ENCODE measurements around a stretch of chr1.

DNA sequence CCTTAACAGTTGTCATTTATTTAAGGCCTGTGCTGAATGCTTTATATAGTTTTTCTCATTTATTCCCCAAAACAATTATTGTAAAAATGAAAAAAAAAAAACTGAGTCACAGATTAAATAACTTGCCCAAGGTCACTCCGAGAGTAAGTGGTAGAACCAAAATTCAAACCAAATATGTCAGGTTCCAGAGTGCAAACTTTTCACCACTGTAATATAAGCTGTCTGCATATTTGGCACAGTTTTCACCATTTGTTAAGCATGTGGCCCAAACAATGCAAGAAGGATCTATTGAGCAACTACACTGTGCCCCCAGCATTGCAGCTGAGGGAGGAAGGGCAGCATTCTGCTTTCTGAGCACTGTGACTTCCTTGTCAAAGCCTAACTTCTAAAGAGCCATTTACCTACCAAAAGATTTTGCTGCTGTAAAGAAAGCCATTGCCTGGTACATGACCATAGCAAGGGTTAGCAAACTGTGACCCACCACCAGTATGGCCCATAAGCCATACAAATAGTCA, 133.5 kb downstream of the SYT2 start:
- RRBS, result no CpG with 5 or more reads among the region's 1 CpG
CAGE:
- cytosol, long polyA plus RNA, result no peak
- long polyA plus RNA, result no peak
- nucleus, long polyA plus RNA, result no peak

DNA sequence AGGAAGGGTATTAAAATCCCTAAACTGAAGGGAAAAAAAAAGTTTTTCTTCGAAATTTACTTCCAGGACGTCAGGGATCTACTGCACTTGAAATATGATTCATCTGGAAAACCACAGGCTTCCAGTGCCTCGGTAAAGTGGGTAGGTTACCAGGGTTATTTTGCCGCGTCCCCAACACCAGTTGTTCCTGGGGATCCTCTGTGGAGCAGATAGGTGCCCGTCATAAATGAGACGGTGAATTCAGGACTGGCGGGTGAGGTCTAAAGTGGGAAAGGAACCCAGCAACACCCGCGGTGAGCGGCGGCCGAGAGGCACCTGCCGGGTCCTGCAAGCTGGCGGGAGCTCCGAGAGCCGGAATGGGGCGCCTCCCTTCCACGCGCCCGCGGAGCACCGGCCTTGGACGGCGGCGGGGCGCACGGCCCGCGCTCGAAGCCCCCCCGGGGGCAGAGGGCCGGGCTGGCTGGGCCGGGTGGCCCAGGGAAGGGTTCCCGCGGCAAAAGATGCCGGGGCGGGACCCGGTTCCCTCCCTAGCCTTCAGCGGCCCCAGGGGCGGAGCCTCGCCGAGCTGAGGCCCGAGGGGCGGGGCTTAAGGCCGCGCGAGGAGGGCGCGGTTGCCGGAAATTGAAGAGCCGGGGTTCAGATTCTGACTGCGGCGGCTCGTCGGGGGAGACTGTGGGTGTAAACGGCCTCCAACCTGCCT, 532 bp downstream of the RABIF start:
- RRBS, result under 1% methylated on average over 32 of the region's 57 CpGs
CAGE:
- cytosol, long polyA plus RNA, result no peak
- long polyA plus RNA, result no peak
- nucleus, long polyA plus RNA, result no peak

DNA sequence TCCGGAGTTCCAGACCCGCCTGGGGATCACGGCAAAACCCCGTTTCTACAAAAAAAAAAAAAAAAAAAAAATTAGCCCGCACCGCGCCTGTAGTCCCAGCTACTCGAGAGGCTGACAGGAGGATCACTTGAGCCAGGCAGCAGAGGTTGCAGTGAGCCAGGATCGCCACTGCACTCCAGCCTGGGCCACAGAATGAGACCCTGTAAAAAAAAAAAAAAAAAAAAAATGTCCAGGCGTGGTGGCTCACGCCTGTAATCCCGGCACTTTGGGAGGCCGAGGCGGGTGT, 380 bp upstream of the KLHL12 start:
- RRBS, result no CpG with 5 or more reads among the region's 14 CpGs
CAGE:
- cytosol, long polyA plus RNA, result no peak
- long polyA plus RNA, result no peak
- nucleus, long polyA plus RNA, result no peak

DNA sequence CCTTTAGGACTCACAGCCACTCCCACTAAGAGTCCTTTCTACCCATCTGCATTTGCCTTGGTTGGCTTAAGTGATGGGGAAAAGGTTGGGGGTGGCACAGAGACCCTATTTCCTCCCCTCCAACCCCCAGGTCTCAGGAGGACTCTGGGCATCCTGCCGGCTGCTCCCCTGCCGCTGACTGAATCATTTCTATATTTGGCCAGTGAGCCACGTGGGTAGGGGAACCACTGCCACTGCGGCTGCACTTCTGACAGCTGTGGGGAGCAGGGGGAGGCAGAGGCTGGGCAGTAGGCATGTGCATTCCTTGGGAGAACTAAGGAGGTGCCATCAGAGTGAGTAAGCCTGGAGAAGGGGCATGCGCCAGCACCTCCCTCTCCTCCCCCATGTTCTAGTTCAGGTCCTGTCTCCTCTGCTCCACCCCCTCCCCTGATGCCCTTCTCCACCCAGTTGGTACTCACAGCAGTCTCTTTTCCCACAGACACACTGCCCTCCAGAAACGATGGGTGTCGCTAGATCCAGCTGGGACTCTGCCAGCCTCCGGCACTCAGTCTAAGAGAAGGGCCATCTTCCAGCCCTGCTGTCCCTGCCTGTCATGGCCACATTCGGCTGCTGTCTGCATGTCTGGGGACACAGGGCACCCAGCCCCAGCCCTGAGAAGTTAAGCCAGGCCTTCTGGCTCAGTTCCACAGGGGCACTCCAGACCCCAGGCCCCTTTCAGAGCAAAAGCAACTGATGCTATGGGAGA, 12.0 kb downstream of the PPFIA4 start:
- RRBS, result no CpG with 5 or more reads among the region's 9 CpGs
CAGE:
- cytosol, long polyA plus RNA, result no peak
- long polyA plus RNA, result no peak
- nucleus, long polyA plus RNA, result no peak

DNA sequence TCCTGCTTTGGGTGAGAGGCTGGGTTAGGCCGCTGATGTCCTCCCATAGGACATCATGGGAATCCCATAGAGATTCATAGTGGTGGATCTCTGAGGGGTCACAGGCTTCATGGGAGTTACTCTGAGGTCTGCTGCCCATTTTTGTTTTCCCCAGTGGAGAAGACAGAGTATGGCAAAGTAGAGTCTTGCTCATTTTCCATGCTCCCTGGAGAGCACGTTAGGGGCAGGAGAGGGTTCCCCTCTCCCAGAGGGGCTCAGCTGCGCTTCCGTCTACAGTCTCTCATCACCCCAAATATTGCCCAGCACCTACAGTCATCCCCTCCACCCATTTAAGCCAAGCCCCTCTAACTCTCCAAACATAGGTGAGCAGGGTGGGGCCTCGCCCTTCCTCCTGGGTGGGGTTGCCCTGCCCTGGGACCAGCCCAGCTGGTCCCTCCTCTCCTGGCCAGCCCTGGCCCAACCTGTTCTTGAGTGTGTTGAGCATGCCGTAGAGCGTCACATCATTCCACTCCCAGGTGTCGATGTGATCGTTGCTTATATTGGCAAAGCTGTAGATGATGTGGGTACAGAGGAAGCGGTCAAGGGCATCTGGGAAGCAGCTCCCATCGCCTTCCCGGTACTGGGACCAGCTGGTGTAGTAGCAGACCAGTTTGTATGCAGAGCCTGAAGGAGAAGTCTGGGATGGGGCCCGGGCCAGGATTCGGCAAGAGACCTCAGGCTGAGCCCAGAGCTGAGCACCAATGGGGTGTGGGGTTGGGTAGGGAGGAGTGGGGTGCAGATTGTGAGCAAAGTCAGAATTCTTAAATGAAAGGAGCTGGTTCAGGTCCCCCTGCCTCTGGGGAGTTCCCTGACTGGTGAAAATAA, 1.5 kb downstream of the CHI3L1 start:
- RRBS, result 77% methylated on average over 2 of the region's 14 CpGs
CAGE:
- cytosol, long polyA plus RNA, result no peak
- long polyA plus RNA, result no peak
- nucleus, long polyA plus RNA, result no peak

DNA sequence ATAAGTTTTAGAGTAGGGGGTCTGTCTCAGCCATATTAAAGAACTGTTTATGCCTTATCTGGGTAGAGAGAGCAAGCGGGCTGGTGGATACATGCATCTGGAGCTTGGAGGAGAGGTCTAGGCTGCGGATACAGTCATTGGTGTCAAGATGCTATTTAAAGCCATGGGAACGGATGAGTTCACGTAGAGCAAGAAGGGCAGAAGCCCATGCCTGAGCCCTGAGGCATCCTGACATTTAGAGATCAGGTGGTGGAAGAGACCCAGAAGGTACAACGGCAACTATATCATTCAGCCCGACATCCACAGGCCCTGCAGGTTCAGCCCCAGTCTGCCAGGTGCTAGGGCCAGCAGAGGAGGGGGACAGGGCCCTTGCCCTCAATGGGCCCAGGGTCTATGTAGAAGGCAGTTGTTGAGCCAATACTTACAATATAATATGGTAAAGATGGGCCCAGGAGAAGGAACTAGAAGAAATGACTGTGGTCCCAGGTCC, 15.1 kb upstream of the CHI3L1 start:
- RRBS, result no CpG with 5 or more reads among the region's 6 CpGs
CAGE:
- cytosol, long polyA plus RNA, result no peak
- long polyA plus RNA, result no peak
- nucleus, long polyA plus RNA, result no peak

DNA sequence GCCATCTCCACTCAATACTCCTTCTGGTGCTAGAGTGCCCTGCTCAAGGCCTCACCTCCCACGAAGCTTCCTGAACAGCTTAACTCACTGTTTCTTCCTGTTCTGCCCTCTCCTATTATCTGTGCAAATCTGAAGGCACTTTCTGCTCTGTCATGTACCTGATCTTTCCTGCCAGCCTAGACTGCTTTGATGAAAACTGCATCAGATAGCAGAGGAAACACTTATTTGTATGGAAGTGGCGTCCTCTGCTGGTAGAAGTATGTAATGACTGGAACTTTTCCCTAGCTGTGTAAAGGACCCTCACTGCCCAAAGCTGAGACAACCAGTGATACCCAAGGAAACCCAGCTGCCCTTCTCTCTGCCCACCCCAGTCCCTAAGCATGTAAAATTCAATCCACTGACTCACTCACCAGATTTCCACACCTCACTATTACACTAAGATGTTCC, 36.3 kb upstream of the BTG2 start:
- RRBS, result no CpG with 5 or more reads among the region's 2 CpGs
CAGE:
- cytosol, long polyA plus RNA, result no peak
- long polyA plus RNA, result no peak
- nucleus, long polyA plus RNA, result no peak

GRCh38 chr1:203307593-203308371, 2.5 kb downstream of the BTG2 start:
- RRBS, result no CpG with 5 or more reads among the region's 3 CpGs
CAGE:
- cytosol, long polyA plus RNA, result no peak
- long polyA plus RNA, result no peak
- nucleus, long polyA plus RNA, result no peak

DNA sequence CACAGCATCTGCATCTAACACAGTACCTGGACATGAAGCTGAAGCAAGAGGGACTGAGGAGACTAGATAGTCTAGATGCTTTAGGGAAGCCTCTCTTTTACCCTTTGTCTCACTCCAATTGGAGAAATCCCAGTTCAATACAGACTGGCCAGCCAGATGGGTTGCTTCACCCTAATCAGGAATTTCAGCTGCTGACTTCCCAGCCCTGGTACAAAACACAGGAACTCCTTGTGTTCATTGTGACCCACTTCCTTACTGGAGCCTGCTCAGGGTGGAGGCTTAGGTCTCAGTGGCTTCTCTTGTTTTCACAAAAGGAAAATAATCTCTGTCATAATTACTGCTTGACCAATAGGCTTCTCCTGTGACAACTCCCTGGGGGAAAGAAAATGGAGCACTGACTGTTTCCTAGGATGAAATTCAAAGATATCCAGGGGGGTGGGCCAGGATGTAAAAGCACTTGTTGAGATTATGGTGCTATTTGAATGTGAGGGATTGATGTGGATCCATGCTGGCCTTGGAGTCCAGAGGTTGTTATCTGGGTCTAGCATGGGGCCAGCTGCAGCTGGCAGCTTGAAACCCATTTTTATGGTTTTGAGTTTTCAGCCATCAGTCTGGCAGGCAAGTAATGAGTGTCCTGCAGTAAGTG, 17.5 kb downstream of the BTG2 start:
CAGE:
- cytosol, long polyA plus RNA, result no peak
- long polyA plus RNA, result no peak
- nucleus, long polyA plus RNA, result no peak

GRCh38 chr1:203372734-203373078, 21.8 kb upstream of the FMOD start:
- RRBS, result no CpG with 5 or more reads among the region's 3 CpGs
CAGE:
- cytosol, long polyA plus RNA, result no peak
- long polyA plus RNA, result no peak
- nucleus, long polyA plus RNA, result no peak

- RRBS, result 29% methylated on average over 3 of the region's 14 CpGs
CAGE:
- cytosol, long polyA plus RNA, result no peak
- long polyA plus RNA, result no peak
- nucleus, long polyA plus RNA, result no peak
These were observed 32.8 kb upstream of the PRELP start for GRCh38 chr1:203442403-203443516.

- RRBS, result 94% methylated on average over 1 of the region's 7 CpGs
CAGE:
- cytosol, long polyA plus RNA, result no peak
- long polyA plus RNA, result no peak
- nucleus, long polyA plus RNA, result no peak
These were observed 17.8 kb downstream of the OPTC start for GRCh38 chr1:203511587-203512264.

DNA sequence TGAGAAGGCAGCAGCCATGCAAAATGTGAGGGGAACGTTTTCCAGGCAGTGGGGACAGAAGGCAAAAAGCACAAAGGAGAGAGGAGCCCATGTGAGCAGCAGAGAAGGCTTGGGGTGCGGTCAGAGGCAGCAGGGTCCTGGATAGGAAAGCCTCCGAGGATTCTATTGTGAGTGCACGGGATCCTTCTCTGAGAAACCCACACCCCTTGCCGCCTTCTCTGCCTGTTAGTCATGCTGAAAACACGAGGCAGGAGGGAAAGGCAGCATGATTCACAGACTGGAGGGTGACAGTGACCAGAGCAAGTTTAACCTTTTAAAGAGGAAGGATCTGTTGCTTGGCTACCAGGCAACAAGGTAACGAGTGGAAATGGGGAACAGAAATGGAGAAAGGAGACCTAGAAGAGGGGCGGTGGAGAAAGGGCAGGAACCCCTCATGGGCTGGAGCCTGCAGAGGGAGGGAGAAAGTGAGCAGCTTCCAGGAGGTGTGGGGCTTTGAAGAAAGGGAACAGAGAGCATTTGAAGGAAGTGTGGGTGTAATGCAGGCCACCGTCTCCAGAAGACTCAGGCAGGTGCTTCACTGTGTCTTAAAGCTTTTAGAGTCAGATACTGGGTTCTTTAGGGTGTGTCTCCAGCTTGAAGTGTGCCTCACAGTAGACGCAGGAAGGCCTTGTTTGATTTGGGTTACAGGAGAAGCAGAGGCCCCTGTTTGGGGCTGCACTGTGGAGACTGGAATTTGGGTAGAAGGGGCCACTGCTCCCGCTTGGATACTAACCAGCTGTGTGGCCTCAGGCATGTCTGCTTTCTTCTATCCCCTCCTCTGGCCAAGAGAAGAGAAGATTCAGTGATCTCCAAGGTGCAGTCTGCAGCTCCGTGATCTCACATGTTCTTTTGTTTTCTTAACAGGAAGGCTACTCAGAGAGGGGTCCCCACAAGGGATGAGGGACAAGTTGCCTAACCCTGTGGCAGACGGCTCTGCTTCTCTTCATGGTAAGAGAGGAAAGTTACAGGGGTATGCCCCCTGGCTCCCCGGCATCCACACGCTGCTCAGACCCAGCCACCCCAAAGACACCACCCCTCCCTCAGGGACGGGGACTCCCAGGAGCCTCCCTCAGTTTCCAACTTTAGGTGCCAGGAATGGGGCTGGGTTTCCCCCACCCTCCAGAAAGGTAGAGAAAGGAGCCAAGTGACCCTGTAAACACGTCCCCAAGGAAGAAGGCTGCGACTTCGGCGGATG, 19.2 kb downstream of the OPTC start:
- RRBS, result no CpG with 5 or more reads among the region's 20 CpGs
CAGE:
- cytosol, long polyA plus RNA, result no peak
- long polyA plus RNA, result no peak
- nucleus, long polyA plus RNA, result no peak

DNA sequence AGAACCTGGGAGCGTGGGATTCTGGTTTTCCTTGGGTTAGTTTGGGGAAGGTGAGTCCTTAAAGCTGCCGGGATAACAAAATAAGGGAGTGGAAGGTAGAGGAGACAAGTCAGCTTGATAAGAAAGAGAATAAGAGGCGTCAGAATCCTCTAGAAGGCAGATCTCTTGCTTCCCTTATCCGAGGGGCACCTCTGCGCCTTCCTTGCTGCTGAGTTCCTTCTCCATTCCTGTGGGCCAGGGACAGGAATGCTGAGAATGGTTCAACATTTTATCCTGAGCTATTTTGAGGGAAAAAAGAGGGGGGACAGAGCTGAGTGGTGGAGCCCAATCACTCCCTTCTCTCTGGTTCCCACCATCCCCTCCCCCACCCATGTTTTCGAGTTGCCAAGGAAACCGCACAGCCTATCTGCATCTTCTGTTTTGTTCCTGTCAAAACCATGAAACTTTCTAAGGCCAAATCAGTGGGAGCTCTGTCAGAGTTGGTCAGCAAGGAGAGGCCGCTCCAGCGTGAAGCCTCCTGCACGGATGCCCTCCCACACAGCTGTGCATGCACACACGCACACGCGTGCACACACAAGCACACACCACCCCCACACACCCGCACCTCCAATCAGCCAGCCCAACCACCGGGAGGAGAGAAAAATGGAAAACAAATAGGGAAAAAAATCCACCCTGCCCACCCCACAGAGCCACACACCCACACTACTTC, 54.6 kb upstream of the ATP2B4 start:
- RRBS, result no CpG with 5 or more reads among the region's 15 CpGs
CAGE:
- cytosol, long polyA plus RNA, result no peak
- long polyA plus RNA, result no peak
- nucleus, long polyA plus RNA, result no peak

GRCh38 chr1:203627710-203628627, 1.3 kb downstream of the ATP2B4 start:
- RRBS, result no CpG with 5 or more reads among the region's 25 CpGs
CAGE:
- cytosol, long polyA plus RNA, result no peak
- long polyA plus RNA, result no peak
- nucleus, long polyA plus RNA, result no peak

GRCh38 chr1:203645021-203645490, 18.4 kb downstream of the ATP2B4 start:
- RRBS, result no CpG with 5 or more reads among the region's 1 CpG
CAGE:
- cytosol, long polyA plus RNA, result no peak
- long polyA plus RNA, result no peak
- nucleus, long polyA plus RNA, result no peak

DNA sequence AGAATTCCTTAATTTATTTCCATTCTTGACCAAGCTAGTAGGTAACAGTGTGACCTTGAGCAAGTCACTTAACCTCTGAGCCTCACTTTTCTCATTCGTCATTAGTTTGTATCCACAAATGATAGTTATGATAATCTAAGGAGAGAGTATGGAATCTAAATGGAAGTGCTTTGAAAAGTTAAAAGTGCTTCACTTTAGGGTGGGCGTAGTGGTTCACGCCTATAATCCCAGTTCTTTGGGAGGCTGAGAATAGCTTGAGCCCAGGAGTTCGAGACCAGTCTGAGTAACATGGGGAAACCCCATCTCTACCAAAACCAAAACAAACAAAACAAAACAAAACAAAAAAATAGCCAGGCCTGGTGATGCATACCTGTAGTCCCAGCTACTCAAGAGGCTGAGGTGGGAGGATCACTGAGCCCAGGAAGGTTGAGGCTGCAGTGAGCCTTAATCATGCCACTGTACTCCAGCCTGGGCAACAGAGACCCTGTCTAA, 22.7 kb downstream of the ATP2B4 start:
- RRBS, result no CpG with 5 or more reads among the region's 4 CpGs
CAGE:
- cytosol, long polyA plus RNA, result no peak
- long polyA plus RNA, result no peak
- nucleus, long polyA plus RNA, result no peak

GRCh38 chr1:203699926-203700439, 65.0 kb upstream of the LAX1 start:
- RRBS, result no CpG with 5 or more reads among the region's 1 CpG
CAGE:
- cytosol, long polyA plus RNA, result no peak
- long polyA plus RNA, result no peak
- nucleus, long polyA plus RNA, result no peak

- RRBS, result no CpG with 5 or more reads among the region's 10 CpGs
CAGE:
- cytosol, long polyA plus RNA, result no peak
- long polyA plus RNA, result no peak
- nucleus, long polyA plus RNA, result no peak
These were observed 28.4 kb downstream of the ZBED6 start for GRCh38 chr1:203823871-203824201.

- RRBS, result no CpG with 5 or more reads among the region's 4 CpGs
CAGE:
- cytosol, long polyA plus RNA, result no peak
- long polyA plus RNA, result no peak
- nucleus, long polyA plus RNA, result no peak
These were observed 7.7 kb upstream of the SOX13 start for GRCh38 chr1:204065066-204065737.